SJCRH30 (cell line): ENCODE measurements around the gene TBCD.

- RAMPAGE, long total RNA = no peak
Measured at GRCh38 chr17:82457264-82458367, 925 bp upstream of the NARF start.

GRCh38 chr17:82461460-82462625 is 3.3 kb downstream of the NARF start:
- RAMPAGE, long total RNA = no peak

GRCh38 chr17:82478743-82478990 is 20.1 kb downstream of the NARF start:
- RAMPAGE, long total RNA = no peak

DNA sequence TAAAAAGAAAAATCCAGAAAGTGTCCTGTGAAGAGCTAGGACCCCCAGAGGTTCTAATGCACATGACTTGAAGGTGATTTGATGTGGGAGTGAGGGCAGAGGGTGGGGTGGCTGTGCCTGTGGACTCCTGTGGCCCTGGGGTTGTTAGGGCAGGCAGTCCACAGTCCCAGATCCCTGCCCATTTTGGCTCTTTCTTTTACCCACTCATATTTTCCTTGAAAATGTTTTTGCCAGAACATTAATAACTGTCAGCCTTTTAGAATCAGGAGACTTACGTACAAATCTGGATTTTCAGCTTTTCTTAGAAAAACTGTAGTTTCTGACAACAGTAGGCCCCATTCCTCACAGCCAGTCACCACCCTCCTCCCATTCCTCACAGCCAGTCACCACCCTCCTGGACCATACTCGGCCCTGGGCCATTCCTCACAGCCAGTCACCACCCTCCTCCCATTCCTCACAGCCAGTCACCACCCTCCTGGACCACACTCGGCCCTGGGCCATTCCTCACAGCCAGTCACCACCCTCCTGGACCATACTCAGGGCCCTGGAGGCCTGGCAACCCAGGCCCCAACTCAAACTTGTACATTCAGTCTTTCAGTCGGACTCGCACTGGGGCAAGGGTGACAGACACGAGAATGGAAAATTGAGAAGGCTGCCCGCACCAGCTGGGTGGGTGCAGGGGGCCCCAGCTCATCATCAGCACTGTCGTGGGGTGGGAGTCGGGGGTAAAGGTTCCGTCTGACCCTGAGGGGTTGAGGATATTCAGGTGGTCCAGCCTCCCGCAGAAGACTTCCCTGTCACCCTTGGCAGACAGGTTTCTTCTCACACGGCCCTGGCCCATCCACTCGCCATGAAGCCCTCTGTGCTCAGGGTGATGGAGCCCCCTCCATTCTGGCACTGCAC is 30.5 kb downstream of the NARF start:
- RAMPAGE, long total RNA = no peak

DNA sequence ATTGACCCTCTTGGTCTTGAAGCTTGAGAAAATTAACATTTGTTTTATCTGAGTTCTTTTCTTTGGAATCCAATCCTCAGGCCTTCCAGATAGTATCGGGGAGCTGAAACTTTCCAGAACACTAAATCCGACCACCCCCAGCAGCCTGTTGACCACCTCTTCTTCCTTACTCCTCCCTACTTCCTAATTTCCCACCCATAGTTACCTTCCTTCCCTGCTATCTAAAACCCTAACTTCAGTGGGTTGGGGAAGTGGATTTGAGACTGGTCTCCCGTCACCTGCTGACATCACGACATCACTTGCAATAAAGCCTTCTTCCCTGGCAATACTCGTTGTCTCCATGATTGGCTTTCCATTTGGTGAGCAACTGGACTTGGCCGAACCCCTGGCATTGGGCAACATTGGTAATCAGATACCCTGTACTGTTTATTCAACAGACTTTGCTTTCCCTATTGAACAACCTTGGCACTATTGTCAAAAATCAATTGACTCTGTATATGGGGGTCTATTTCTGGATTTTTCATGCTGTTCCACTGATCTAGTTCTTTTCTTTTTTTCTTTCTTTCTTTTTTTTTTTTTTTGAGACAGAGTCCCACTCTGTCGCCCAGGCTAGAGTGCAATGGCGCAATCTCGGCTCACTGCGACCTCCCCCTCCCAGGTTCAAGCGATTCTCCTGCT is 11.8 kb upstream of the FOXK2 start:
- RAMPAGE, long total RNA = no peak

DNA sequence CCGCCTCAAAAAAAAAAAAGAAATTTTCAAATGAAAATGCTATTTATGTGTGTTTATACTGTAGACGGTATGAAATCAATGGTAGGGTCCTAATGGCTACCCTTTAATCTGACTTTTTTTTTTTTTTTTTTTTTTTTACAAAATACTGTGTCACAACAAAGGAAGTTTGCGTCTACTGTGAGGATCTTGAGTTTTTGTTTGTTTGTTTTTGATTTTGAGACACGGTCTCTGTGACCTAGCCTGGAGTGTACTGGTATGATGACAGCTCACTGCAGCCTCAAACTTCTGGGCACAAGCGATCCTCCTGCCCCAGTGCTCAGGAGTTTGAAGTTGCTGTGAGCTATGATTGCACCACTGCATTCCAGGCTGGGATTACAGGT is 2.4 kb downstream of the FOXK2 start:
- RAMPAGE, long total RNA = no peak

DNA sequence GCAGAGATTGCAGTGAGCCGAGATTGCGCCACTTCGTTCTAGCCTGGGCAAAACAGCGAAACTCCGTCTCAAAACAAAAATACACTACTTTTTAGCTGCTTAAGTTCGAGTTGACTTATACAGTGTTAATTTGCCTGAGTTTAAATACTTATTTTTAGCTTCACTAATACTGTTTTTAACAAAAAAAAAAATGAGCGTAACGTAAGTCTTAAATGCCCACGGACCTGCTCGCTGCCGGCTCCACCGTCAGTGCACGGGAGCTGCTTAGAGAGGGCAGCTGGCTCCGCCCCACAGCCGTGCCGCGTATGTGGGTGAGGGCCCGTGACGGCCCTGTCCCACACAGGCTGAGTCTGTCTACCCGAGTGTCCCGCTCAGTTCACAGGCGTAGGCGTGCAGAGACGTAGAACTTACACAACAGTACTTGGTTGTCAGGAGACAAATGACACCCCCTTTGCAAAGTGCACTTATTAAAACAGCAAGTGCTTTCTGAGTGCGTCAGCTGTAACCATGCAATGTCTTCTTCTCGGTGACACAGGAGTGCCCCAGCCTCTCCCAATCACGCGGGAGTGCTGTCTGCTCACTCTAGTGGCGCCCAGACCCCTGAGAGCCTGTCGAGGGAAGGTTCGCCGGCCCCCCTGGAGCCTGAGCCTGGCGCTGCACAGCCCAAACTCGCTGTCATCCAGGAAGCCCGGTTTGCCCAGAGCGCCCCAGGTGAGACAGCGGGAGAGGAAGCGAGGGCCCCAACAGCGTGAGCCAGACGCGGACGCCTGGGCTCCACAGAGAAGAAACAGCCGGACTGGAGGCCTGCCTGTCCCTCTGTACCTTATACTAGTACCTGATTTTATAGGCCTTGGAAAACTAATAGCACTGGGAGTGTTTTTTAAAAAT is 64.2 kb downstream of the FOXK2 start:
- RAMPAGE, long total RNA = no peak

DNA sequence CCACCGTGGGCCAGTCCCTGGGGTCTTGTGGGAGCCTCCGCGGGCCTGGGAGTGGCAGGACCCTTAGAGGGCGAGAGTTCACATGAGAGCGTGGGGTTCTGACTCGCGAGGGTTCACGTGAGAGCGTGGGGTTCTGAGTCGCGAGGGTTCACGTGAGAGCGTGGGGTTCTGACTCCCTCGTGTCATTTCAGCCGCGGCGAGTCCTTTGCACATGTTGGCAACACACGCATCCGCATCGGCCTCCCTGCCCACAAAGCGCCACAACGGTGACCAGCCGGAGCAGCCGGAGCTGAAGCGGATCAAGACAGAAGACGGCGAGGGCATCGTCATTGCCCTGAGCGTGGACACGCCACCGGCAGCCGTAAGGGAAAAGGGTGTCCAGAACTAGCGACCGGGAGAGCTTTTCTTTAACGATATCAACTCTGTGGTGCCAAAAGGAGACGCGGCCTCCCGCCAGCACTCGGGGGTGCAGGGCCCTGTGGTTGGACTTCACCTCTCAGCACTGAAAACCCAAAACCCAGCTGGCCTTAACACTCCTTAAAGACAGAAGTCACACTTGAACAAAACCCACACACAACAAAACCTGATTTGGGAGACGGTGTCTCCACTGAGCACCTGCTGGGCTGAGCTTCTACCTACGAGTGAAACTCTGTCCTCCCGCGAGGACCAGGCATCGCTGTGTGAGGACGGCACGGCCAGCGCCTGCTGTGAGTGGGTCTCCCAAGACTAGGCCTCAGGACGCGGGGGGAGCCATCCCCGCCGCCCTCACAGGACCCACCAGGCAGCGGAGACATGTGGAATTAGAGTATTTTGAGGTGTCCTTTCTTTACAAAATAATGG is 46.9 kb downstream of the WDR45B start:
- RAMPAGE, long total RNA = no peak

GRCh38 chr17:82674639-82675912 is 23.4 kb downstream of the RAB40B start:
- RAMPAGE, long total RNA = no peak

DNA sequence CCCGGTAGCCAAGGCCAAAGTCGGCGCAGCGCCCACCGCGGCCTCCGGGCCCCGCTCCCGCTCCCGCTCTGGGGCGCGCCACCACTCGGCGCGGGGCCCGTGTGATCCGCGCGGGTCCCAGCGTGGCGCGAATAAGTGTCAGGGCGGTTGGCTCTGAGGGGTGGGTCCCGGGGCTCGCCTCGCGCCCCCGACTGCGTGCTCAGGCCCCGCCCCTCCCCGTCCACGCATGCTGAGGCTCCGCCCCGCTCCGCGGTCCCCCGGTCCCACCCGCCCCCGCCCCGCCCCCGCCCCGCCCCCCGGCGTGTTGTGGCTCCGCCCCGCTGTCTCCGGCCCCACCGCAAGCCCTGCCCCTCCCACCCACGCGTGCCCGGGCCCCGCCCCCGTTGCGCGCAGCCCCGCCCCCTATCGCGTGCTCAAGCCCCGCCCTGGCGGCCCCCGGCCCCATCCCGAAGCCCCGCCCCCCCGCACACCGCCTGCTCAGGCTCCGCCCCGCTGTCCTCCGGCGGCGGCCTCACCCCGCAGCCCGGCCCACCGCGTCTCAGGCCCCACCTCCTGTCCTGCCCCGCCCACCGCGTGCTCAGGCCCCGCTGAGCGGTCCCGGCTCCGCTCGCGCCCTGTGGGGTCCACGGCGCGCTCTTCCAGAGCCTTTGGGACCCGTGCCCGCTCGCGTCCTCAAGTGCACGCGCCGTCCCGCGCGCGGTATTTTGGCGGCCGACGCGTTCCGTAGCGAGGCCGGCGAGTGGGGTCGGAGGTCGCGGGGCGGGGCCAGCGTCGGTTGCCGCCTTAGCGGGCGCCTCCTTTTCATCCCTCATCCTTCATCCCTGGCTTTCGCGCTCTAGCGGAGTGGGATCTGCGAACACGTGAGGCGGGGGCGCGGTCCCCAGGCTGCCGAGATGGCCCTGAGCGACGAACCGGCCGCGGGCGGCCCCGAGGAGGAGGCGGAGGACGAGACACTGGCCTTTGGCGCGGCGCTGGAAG is at the start of gene TBCD:
Gene TBCD, plus strand, starts transcription at position 765 of the 978 bp plus-strand sequence.
- RAMPAGE, long total RNA = no peak

DNA sequence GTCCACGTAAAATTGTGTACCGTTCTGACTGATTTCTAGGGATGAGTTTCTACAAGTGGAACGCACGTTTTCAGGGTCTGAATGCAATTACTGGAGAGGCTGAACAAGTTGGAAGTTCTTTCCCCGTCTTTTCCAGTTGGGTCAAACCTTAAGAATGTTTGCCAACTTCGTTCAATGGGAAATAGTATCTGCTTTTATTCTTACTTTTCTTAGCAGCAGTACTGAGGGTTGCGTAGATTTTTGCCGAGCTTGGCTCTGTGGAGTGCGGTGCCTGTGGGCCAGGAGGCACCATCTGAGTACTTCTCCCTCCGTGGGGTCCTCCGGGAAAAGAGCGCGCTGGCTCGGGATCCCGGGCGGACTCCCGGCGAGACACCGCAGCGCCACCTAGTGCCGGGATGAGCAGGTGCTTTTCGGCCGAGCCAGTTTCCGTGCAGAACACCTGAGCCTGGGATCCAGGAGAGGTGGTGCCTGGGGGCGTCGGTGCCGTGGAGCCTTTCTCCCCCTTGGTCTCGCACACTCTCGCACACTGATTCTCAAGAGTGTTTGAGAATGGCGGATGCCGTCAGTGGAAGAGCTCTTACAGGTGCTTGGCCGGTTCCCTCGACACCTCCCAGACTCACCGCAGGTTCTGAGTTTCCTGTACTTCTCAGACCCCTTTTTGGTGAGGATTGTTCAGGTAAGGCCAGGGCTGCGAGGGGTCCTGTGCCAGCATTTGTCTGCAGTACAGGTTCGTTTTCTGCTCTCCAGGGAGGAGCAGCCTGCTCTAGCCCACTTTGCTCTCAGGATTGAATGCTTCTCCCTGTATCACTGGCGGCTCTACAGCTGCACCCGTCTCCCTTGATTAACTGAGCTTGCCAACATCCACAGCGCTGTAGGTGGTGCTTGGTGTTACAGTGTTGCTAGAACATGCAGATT is 23.2 kb downstream of the TBCD start:
- RAMPAGE, long total RNA = no peak

DNA sequence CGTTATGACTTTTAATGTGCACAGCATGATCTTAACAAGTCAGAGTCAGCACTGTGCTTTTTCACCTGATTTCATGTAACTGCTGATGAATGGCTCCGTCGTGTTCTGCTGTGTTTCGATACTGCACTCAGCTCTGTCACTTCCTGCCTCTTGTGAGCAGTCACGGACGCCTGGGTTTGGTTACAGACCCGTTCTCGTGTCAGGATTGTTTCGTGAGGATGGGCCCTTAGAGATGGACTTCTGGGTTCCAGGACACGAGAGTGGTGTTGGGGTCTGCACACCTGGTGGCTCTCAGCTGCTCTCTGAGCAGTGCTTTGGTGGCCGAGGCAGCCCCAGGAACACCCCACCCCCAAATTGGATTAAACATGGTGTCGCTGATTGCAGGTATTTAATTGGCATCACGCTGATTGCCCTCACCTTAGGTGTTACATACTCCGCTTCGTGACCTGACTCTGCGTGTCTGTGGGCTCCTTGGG is 24.7 kb downstream of the TBCD start:
- RAMPAGE, long total RNA = no peak

- RAMPAGE, long total RNA = no peak
Measured at GRCh38 chr17:82808555-82808995, 31.2 kb downstream of the ZNF750 start.

GRCh38 chr17:82814121-82814519 is 25.7 kb downstream of the ZNF750 start:
- RAMPAGE, long total RNA = no peak

DNA sequence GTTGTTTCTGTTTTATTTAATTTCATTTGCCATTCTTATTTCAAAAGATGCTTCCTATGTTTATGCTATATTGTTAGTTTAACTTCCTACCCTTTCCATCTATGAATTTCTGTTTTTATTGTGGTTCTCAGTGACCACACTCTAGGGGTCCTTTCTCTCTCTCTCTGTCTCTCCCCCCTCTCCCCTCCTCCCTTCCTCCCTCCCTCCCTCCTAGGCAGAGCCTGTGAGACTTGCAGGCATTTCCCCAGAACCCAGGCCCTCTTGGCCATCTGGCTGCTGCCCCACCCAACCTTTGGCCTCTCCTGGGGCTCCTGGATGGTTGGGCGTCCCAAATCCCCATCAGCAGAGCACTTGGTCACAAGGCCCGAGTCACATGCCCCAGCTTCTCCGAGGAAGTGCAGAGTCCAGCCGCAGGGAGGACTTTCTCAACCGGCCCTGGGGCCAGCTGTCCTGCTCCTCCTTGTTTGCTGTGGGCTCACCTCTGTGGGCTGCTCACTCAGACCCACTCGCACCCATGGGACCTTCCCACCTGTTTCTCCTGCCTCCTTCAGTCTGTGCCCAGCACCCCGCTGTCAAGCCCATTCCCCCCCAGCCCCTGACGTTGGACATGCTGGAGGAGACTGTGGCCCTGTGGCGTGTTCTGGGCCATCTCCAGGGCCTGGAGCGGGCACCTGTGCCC is 42.1 kb upstream of the ZNF750 start:
- RAMPAGE, long total RNA = no peak

DNA sequence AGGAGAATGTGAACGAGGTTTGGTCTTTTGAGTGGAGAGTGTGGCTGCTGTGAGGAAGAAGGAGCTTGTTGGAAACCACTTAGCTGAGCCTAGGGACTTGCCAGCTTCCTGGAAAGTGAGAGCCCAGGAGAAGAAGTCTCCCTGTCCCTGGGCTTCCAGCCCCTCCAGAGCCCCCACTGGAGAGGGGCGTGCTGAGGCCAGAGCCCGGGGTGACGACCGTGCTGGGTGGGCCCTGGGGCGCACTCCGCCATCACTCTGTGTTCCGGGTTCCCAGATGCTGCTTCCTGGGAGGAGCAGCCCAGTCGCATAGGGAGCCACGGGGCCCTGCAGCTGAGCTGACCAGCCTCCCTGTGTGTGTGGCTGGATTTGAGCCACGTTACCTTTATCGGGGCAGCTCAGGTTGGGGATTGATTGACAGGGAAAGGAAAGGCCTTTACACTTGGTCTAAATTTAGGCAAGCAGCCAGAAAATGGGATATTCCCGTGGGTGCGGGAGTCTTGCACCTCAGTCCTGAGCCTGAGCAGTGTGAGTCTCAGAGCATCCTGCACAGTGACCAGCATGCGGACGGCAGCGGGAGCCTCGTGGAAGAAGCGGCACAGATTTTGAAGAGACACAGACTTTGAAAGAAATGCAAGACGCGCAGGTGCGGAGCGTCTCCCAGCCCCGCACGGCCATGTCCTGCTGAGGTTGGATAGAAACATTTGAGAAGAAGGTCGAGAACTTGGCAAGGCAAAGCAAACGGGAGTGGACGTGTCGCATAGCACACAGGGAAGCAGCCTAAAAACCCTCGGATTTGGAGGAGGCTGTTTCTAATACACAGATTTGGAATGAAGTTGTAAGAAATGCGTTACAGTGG is 51.3 kb upstream of the ZNF750 start:
- RAMPAGE, long total RNA = no peak

DNA sequence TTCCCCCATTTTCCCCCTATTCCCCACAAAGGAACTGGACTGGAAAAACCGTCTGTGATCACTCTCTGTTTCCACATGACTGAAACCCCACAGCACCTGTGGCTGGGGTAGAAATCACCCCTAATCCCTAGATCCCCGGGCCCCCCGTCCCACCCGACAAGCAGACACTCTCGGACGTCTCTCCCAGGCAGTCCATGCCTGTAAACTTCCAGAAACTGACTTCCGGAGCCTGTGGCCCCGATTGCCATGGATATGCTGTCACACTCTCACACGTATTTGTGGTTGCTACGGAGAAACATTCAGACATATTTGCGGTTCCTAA is 38.8 kb downstream of the B3GNTL1 start:
- RAMPAGE, long total RNA = no peak

- RAMPAGE, long total RNA = no peak
Measured at GRCh38 chr17:83074984-83075824, 4.2 kb upstream of the METRNL start.

DNA sequence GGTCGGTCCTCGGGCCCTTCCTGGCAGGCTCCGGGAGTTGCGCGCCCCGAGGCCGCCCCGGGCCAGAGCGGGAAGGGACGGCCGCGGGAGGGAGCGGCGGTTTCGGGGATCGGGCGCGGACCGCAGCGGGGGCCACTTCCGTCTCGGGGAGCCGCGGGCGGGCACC is 778 bp downstream of the METRNL start:
- RAMPAGE, long total RNA = no peak

DNA sequence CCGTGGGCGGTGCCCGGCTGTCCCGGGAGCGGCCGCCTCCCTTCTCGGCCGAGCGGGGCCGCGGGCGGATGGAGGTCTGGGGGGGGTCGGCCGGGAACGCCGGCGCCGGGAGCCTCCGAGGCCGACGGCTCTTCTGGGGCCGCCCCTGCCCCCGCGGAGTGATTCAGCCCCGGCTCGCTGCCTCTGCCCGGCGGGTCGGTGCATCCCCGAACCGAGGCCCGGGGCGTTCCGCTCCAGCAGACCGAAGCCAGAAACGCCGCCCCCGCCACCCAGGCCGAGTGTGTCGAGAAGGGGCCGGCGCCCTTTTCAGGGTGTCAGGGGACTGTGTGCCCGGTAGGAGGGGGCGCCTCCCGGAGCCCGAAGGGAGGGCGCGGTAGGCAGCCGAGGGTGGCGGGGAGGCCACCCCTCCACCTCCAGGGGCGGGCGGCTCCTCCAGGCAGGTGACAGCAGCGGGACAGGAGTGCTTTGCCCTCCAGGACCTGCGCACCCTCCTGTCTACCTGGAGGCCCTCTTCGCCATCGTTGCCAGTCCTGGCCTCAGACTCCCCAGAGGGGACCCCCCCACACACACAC is 1.8 kb downstream of the METRNL start:
- RAMPAGE, long total RNA = no peak